Bronchus fibroblast of lung (primary cell): ENCODE measurements around the genes TATDN2 and TAMM41.

- RAMPAGE, long total RNA: no peak
Observed at GRCh38 chr3:9809147-9809569, 904 bp upstream of the TTLL3 start.

DNA sequence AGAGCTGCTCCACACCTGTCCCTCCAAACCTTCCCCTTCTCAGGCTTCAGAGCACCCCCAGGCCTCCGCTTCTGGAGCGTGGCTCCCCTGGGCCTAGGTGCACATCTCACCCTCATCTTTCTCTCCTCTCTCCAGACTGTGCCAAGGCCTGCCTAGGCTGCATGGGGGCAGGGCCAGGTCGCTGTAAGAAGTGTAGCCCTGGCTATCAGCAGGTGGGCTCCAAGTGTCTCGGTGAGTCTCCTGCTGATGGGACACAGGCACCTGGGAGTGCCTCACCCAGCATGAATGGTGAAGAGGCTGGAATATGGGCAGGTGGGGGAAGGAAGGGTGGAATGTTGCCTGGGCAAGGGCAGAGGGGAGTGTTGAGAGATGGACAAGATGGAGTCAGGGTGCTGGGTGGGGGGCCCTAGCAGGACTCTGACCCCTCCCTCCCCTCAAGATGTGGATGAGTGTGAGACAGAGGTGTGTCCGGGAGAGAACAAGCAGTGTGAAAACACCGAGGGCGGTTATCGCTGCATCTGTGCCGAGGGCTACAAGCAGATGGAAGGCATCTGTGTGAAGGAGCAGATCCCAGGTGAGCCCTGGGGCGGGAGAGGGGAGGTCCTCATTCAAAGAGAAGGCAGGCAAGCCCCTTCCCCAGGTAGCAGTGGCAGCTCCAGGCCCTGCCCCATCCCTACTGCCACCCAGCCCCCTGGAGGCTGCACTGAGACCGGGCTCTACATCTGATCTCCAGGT, 9.1 kb downstream of the PRRT3 start:
- RAMPAGE, long total RNA: no peak

DNA sequence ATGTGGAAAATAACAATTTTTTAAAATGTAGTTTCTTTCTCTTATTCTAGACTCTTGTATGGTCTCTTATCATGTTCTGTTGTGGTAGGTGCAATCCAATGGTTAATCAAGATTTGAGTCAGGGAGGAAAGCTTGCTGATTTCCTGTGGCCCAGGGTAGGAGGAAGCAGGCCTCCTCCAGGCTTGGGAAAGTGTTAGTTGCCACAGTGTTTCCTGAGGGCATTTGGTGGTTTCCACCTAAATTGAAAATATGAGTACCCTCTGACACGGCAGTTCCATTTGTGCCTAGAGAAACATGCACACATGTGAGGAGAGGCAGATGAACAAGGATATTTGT, 19.7 kb upstream of the TATDN2 start:
- RAMPAGE, long total RNA: no peak

DNA sequence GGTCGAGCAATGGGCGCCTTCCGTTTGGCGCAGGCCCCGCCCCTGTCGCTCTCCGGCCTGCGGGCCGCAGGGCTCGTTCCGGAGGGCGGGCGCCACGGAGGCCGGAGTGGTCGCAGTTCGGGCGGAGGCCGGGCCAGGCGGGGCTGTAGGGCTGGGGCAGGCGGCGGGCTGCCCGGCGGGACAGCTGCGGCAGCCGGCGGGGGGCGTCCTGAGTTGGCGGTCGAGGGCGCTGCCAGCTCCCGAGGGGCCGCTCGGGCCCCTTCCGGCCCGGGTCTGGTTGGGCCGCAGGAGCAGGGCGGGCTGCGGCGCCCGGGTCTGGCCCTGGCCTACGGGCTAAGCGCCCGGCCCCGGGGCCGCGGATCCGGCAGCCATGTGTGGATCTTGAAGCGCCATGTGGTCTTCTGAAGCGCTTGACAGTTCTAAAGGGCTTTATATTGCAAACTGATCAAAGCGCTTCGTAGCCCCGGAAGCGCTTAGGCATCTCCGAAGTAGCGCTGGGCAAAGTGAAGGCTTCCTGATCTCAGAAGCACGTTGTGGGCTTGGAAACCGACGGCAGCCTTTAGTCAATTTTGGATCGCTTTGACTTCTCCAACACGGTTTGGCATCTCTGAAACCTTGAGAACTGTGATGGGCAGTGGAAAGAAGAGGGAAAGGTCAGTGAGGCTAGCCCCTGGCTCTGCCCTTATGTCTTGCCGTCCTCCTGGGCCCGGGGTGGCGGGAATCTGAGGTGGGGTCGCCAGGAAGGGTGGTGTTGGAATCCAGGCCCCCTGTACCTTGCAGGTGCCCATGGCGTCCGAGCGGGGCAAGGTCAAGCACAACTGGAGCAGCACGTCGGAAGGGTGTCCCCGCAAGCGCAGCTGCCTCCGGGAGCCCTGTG, at the start of gene TATDN2:
Gene TATDN2 (plus strand): TSS at position 45 of the 877 bp plus-strand sequence.
- RAMPAGE, long total RNA: no peak

DNA sequence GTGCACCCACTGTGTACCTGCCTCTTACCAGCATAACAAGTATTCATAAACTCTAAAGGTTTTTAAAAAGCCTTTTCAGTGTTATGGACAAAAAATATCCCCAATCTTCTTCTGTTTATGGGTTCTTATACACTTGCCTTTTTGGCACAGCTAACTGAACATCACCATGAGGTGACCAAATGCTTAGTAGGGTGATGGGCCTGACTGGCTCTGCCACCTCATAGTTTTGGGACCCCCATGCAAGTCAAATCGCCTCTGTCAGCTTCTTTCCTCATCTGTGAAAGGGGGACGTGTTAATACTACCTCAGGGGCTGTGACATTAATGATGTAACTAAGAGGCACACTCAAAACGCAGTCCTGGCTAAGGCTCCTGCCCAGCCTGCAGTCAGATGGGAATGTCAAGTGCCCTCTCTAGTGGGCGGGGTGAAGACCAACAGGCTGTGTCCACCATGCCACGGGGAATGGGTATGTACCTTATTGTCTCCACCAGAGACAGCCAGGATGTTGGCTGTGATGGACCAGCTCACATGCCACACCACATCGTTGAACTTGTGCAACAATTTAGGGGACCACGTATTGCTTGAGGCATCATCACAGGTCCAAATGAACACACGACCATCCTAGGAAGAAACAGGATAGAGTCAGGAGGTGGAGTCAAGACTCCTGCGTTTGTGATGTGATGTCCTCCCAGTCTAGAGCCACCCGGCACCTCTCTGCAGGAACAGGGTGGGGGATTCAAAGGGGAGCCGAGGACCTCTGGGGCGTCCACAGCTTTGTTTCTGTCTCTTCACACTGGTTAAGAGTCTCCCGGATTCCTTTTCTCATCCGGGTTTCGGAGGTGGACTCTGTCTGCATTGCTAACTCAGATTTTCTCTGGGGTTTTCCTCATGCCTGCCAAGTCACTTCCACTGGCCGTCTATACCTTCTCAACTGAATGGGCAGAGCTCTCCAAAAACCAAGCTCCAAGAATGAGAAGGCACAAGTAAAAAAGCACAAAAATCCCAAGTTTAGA, 11.1 kb upstream of the GHRL start:
- RAMPAGE, long total RNA: no peak

DNA sequence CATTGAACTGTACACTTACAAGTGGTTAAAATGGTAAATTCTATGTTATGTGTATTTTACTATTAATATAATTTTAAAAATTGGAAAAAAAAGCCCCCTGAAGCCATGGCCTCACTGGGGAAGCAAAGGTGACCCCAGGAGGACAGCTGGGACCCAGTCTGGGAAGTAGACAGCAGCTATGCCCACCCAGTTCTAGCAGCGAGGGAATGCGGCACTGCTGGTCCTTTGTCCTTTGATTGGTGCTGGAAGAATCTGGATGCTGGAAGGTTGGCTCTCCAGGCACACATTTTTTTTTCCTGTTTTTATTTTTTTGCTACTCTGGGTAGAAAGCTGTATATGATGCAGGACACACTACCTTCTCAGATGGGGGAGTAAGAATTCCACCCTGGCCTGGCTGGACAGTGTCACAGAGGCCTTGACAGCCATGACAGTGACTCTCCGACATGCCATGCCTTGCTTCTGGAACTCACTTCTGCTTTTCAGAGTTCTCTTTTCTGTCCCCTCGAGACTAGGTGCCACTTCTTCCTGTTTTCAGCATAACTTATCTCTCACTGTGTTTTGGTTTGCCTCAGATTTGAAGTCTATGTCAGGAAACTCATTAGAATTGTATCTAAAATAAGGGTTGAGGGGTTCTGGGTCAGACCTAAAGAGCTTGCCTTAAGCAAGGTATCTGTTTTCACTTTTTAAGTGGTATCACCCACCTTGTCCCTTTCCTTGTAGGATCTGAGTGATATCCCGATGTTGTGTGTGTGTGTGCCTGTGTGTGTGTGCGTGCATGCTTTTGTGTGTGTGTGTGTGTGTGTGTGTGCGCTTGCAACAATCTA, 69.0 kb upstream of the SEC13 start:
- RAMPAGE, long total RNA: no peak

- RAMPAGE, long total RNA: no peak
Observed at GRCh38 chr3:10697950-10698534, 118.0 kb upstream of the SLC6A11 start.

- RAMPAGE, long total RNA: no peak
Observed at GRCh38 chr3:10958478-10958961, 34.0 kb upstream of the SLC6A1 start.

GRCh38 chr3:10988049-10988406, 4.5 kb upstream of the SLC6A1 start:
- RAMPAGE, long total RNA: no peak

DNA sequence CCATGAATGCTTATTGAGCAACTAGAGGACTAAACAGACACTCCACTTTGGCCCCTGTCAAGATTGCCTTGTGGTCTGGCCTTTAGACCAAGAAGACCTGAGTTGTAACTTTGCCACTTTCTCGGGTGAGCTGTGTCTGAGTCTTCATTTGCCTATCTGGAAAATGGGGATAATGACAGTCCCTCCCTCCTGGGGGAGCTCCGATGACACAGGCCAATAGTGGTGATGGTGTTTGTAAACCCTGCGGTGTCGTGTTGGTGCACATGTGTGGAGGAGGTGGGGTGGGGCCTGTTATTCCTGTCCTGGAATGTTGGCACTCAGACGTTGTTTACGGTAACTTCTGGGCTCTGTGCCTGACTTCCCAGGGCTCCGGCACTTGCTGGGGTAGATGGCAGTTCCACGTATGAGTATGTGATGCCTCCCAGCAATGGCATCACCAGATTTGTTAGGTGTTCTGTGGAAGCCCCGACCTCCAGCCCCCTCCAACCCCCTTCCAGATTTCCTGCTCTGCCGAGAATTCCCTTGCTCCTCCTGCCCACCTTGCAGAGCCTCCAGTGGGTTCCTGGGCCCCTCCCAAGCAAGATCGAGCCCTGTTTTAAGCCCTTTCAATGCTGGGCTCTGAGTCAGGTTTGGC, 31.3 kb downstream of the HRH1 start:
- RAMPAGE, long total RNA: no peak

DNA sequence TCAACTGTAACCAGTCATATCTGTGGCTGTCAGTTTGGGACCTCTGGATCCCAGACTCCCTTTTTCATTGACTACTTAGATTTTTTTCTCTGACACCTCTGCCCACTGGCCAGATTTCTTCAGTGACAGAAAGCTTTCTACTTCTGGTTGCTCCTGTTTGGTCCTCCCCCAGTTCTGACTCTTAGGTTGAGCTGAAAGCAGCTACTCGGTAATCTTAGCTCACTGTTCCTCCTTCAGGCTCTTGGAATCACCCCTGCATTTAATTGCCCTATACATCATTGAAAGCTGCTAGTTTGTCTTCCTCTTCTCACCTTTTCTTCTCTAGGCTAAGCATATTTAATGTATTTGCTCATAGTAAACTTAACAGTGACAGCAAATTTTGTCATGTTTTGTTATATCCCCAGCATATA, 1.0 kb downstream of the ATG7 start:
- RAMPAGE, long total RNA: no peak

DNA sequence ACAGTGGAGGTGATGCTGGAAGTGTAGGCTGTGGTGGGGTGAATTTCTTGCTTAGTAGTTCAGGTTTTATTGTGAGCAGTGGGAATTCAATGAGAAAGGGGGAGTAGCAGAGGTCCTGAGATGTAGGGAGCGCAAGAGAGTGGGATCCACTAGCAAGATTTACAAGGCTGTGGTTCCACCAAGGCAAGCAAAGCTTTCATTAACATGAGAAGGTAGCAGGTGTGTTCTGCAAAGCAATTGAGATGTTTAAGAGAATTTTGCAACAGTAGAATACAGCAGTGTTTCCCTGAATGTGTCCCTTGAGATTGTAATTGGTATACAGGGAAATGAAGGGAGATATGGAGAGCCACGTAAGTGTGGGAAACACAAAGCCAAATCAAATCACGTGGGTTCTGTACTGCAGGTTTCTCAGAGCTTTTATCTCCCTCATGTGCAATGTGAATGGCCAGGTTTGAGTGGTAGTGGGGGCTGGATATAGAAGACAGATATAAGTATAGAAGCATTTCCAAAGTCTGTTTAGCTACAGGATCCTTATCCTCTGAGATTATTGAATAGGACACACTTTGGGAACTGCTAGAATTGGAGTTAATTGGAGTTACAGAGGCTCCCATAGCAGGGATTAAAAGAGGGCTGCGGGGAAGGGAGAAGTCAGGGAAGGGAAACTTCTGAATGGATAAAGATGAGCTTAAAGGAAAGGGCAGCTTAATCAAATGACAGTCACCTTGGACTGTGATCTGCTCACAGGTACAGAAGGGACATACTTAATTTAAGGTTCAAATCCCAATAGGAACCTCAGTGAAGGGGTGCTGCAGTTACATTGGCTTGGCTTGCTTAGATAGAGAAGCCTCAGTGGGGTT, 67.5 kb downstream of the ATG7 start:
- RAMPAGE, long total RNA: no peak

DNA sequence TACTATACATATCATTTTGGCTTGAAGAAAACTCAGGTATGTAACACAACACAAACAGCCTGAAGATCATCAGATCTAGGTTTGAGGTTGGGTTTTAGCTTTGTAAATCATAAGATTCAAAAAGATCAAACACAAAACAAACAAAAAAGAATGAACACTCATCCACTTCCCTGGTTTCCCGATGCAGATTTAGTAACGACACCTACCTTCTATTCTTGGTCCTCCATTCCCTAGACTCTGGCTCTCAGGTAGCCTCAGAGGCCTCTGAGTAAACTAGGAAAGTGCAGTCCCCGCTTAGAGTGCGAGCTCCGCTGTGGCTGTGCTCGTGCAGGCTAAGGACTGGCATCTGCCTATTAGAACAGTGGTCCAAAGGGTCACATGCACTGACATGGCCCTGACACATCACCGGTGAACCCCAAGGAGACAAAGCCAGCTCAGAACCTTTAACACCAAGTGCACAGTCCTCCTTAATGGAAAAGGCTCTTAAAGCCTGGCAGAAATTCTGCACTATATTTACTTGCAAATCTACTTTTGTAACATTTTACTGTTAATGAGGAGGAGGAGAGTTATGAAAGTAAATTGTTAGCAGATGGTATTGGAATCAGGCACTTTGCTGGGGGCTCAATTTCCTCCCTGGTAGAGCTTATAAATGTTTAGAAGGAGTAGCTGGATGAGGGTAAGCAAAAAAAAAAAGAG, 31.2 kb downstream of the VGLL4 start:
- RAMPAGE, long total RNA: no peak

DNA sequence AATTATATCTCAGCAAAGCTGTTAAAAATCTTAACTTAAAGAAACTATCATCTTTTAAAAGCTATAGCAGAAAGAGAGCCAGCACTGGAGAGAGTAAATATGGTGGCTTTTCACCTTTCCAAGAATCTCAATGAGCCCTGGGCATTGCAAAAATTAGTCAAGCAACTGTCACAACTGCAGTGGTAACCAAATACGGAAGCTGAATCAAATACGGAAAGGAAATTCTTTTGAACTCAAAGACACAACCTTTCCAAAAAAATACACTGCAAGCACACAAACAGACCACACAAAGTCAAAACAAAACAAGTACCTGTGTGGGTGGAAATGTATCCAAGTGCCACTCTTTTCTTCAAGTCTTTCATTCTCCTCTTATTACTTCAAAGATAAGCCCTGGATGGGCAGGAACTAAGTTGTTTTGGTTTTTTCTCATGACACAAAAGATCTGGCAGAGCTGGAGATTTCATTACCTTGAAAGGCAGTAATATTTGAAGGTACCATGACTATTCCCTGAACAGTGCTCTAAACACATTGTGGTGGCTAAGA, 17.6 kb downstream of the VGLL4 start:
- RAMPAGE, long total RNA: no peak

DNA sequence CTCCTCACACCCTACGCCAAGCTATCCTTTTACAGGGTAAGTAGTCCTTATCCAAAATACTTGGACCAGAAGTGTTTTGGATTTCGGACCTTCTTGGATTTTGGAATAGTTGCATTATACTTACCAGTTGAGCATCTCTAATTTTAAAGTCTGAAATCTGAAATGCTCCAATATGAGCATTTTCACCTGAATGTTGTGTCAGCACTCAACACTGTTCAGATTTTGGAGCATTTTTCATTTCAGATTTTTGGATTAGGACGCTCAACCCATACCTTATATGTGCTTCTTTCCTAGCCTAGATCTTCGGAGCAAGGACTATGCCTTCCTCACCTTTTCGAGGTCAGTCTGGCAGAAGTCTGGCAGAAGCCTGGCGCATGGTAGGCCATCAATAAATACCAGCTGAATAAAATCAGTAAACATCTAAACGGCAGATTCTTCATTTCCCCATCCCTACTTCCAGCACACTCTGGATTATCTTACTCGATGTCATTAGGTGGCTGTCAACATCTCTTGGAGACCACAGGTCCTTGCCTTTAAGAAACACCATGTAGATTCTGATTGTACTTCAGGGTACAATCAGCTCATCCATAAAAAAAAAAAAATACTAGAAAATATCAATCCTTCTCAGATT, 3.8 kb upstream of the VGLL4 start:
- RAMPAGE, long total RNA: no peak

GRCh38 chr3:11846011-11847313, at the start of gene TAMM41:
TSS of gene TAMM41 (minus strand) at chr3:11846885.
- RAMPAGE, long total RNA: start-site peak on the minus strand at chr3:11846832-11846874, 54 and 32 reads in 2 replicates

DNA sequence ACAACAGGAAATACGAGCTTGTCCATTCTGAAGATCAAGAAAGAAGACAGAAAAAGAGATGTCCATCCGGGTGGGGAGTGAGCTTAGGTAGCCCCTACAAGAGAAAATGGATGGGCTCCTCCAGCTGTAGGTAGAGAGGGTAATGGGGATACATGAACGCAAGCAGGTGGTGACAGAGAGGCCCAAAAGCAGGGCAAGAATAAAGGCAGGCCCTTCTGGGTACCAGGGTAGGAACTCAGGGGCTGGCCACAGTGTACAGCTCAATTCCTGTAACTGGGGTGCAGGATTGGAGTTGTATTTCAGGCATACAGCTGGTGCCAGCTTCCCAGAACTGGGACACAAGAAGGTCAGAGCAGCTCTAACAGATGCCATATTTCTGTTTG, 15.8 kb downstream of the TIMP4 start:
- RAMPAGE, long total RNA: no peak

DNA sequence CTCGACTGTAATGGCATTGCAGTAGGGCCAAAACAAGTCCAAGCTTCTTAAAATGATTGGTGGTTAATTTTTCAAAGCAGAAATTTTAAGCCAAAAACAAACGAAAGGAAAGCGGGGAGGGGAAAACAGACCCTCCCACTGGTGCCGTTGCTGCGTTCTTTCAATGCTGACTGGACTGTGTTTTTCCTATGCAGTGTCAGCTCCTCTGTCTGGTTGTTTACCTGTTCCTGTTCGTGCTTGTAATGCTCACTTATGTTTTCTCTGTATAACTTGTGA, 24.6 kb upstream of the TIMP4 start:
- RAMPAGE, long total RNA: no peak

- RAMPAGE, long total RNA: no peak
Observed at GRCh38 chr3:12187311-12188399, 28.9 kb upstream of the TIMP4 start.

DNA sequence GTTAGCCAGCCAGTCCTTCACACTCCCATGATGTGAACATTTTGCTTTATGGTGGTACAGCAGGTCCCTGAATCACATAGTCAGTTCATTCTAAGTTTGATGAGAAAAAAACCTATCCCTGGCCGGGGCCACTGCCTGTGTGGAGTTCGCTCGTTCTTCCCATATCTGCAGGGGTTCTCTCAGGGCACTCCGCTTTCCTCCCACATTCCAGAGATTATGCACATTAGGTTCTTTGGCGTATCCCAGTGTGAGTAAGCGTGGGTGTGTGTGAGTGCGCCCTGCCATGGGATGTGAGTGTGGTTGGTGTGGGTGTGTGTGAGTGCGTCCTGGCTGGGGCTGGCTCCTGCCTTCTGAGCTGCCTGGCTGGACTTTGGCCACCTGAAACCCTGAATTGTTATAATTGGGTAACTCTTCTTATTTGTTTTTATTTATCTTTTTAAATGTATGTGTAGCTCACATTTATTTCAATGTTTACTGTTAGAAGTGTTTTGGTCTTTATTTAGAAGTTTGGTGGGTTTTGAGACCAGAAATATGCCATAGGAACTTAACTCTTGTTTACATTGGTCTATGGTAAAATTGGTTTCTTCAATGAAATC, 64.1 kb upstream of the PPARG start:
- RAMPAGE, long total RNA: no peak